Hair follicular keratinocyte (primary cell): Measurements from ENCODE around the genes MAP3K15 and DDX53.

DNA sequence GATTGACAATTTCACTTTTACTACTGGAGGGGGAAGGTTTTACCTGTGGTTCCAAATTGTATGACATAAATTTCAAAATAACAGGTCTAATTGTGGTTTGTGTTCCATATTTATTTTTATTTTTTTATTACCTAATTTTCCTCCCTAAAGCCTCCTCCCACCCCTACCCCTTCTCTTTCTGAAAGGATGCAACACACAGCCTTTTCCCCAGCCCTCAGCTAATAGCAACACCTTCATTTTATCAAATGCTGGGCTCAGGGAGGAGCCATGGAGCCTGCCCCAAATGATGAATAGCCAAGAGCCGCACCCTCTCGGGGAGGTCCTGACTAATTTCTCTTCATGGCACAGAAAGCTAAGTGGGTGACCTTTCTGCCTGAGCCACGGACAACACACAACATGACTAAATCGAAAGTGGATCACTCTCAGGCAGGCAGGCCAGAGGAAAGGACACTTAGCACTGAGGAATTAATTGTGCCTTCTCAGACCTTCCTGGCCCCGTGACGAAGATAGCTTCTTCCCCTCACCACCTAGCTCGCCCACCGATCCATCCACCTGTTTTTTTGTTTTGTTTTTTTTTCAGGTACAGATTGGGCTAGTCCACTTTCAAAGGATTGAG is 165.0 kb upstream of the RAI2 start:
- RAMPAGE, long total RNA = no peak

- RAMPAGE, long total RNA = no peak
Measured at GRCh38 chrX:18587812-18588127, 84.1 kb downstream of the RS1 start.

- RAMPAGE, long total RNA = no peak
Measured at GRCh38 chrX:18640571-18641171, 31.2 kb downstream of the RS1 start.

DNA sequence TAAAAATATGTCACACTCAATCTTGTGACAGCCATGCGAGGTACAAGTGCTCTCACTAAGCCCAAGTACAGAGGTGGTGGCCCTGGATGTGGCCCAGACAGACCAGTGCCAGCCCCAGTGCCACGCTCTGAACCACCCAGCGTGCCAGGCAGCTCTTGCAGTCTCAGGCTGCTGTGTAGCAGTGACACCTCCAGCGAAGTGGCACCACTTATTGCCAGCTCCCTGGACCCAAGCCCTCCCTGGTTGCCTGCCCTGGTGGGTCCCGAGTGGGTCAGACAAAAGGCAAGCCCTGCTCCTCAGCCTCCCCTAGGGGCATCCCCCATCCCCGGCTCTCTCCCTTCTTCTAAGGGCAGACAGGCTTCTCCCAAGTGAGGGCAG is 100.2 kb downstream of the PHKA2 start:
- RAMPAGE, long total RNA = no peak

GRCh38 chrX:18884067-18884510 is 99.8 kb downstream of the PHKA2 start:
- RAMPAGE, long total RNA = no peak

- RAMPAGE, long total RNA = no peak
Measured at GRCh38 chrX:18886042-18887207, 97.5 kb downstream of the PHKA2 start.

GRCh38 chrX:19448744-19449078 is 66.6 kb downstream of the MAP3K15 start:
- RAMPAGE, long total RNA = no peak

DNA sequence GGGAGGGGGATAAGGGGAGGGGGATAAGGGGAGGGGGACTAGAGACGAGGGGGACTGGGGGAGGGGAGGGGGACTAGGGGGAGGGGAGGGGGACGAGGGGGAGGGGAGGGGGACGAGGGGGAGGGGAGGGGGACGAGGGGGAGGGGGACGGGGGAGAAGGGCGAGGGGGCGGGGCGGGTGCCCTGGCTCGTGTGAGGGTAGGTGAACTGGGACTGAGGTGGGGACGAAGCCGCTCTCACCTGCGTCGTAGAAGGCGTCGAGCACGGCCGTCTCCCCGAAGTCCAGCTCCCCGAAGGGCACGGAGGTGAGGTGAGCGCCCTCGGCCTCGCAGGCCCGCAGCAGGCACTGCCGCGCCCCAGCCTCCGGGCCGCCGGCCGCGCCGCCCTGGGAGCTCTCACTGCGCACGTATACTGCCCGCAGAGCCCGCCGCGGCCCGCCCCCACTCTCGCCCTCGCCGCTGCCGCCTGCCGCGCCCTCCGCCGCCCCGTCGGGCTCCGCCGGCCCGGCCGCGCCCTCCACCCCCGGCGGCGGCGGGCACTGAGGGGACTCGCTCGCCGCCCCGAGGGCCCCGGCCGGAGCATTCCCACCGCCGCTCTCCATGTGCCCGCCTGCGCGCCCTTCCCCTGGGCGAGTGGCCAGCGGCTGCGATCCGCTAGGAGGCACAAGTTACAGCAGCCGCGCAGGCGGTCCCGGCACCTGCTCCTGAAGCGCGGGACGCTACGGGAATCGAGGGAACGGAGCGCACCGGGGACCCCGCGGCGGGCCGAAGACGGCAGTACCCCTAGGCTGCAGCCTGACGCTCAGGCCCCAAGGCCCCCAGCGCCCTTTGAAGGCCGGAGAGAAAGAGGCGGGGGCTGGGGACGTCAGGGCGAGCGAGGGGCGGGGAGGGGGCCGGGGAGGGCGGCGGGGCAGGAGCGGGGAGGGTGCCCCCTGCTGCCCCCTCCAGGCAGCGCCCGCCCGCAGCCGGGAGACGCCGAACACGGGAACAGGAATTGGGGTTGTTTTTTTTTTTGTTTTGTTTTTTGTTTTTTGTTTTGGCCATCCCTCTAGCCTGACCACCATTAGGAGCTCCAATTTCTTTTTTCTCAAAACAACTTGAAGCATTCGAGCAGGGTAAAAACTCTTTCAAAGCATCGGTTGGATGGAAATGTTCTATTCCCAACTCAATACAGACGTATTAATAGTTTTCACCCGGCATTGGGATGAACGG is at the start of gene MAP3K15:
Gene MAP3K15, minus strand, starts transcription at position 847 of the 1,210 bp plus-strand sequence.
- RAMPAGE, long total RNA = no peak

- RAMPAGE, long total RNA = no peak
Measured at GRCh38 chrX:19580197-19581499, 65.3 kb upstream of the MAP3K15 start.

DNA sequence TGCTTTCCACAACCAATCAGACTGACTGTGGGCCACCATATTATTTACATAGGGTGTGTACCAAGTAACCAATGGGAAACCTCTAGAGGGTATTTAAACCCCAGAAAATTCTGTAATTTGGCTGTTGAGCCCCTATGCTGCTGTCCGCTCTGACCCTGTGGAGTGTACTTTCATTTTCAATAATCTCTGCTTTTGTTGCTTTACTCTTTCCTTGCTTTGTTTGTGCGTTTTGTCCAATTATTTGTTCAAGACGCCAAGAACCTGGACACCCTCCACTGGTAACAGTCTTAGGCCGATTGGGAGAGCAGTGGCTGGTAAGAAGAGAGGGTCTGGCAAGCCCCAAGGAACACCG is 125.5 kb upstream of the MAP3K15 start:
- RAMPAGE, long total RNA = no peak

DNA sequence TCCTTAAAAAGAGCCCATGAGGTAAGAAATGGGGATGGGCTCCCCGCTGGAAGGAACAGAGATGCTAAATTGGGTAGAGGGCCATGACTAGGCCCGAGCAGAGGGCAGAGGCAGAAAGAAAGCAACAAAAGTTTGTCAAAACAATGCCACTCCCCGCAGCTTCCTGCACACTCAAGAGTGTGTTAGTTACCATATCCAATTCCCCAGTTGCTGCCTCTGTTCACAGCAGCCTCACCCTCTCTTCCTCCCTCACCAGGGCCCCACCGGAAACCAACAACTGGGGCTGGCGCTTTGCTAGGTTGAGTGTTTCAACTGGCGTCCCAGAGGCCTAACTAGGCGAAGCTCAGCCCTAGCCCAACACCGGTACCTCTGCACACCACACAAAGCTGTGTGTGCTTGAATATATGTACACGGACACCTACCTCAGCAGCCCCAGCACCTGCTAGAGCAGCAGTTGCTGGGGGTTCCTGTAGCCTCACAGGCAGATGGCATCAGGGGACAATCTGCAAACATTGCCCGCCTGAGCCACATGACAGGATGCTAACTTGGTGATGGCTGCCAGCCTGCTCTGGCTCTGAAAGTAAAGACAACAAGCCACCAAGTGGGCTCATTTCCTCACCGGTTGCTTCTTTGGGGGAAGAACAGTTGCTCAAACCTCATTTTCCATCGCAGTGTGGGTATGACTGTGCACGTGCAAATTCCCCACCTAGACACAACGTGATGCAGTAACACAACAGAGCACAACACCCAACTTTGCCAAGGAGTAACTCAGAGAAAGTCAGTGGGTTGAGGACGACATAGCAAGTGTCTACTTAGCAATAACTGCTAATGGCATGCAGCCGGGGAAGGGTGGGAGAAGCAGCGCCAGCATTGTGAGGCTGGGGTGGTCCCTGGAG is 139.7 kb downstream of the SH3KBP1 start:
- RAMPAGE, long total RNA = no peak

GRCh38 chrX:19863474-19864285 is 23.7 kb downstream of the SH3KBP1 start:
- RAMPAGE, long total RNA = no peak

DNA sequence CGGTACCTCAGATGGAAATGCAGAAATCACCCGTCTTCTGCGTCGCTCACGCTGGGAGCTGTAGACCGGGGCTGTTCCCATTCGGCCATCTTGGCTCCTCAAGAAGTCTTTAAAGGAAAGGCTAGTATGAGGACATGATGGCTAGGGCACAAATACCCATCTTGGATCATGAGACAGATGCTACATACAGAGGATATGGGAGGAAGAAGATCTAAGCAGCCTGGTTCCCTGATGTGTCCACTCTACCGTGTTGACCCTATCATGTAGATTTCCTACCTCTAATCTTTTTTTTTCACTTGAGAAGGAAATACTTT is 44.7 kb downstream of the BCLAF3 start:
- RAMPAGE, long total RNA = no peak

- RAMPAGE, long total RNA = no peak
Measured at GRCh38 chrX:19964793-19965811, 25.8 kb downstream of the BCLAF3 start.

DNA sequence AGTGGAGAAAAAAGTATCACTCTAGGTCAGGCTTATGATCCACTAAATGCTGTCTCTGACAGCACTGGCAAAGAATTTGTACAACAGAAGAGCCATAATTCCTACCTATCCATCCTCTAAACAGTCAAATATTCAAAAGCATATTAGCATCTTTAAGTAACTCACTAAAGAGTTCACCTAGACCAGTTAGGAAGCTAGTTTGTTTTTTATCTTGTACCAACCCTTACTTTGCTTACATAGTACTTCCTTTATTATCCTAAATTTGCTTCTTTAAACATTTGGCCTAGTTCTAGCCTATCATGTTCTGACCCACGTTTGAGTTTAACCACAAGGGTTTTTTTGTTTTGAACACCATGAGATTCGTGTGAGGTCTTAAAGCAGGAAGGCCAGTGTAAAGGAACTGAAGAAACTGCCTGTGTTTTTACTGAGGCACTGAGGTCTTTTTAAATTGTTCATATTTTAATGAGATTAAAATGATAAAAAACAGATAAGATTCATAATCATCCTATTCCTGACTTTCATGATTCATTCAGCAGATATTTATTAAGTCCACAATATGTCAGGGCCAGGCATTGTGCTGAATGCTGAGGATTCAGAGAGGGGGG is 3.4 kb downstream of the RPS6KA3 start:
- RAMPAGE, long total RNA = no peak

DNA sequence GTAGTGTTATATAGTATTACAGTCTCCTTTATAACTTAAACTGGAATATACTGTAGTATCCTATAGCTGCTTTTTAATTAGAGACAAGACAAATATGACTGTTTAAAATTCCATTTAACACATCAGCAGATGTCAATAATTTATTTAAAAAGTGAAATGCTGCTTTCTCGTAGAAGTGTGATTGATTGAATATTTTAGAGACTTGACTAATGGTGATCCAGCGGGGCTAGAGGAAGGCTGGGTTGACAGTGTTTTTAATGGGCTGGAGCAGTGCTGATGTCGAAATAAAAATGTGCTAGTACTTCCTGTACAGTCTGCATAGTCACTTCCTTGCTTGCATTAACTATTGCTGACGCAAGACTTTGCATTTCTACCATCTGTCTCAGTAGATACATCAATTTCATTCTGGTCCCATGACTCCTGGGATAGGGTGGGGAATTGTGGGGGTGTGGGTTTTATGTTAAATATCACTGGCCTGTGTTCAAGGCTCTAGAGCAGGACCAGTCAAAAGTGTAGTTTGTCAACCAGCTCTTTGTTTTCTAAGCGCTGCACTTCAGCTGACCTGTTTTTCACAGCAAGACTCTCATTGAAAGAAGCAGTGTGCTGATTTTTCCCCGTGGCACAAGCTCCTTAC is 35.3 kb upstream of the PHEX start:
- RAMPAGE, long total RNA = no peak

DNA sequence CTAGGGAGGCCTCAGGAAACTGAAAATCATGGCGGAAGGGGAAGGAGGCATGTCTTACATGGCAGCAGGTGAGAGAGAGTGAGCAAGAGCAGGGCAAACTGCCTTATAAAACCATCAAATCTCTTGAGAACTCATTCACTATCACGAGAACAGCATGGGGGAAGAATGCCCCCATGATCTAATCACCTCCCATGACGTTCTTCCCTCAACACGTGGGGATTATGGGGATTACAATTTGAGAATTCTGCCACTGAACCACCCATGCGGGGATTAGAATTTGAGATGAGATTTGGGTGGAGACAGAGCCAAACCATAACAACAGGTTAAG is 29.8 kb downstream of the PHEX start:
- RAMPAGE, long total RNA = no peak

- RAMPAGE, long total RNA = no peak
Measured at GRCh38 chrX:22690017-22690521, 309.7 kb upstream of the DDX53 start.

DNA sequence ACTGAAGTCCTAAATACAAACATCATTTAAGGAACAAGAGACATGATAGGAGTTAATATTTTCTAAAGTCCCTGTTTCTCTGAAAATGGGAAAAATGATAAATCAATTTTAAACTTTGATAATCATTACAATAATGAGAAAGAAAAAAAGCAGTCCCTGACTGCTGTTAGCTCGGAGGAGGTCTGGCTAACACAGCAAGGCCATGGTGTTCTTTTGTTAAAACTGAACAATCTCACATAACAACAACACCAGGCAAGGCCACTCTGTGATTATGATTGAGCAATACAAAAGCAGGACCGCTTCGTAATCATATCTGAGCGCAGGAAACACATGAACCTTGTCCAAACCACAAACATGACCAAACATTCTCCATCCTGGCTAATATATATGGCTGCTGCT is 76.9 kb upstream of the DDX53 start:
- RAMPAGE, long total RNA = no peak

GRCh38 chrX:22999448-23000052 is at the start of gene DDX53:
Gene DDX53 (plus strand): TSS chrX:22999960.
- RAMPAGE, long total RNA = no peak